Measurements from ENCODE around the genes OTOGL and MYF6.

DNA sequence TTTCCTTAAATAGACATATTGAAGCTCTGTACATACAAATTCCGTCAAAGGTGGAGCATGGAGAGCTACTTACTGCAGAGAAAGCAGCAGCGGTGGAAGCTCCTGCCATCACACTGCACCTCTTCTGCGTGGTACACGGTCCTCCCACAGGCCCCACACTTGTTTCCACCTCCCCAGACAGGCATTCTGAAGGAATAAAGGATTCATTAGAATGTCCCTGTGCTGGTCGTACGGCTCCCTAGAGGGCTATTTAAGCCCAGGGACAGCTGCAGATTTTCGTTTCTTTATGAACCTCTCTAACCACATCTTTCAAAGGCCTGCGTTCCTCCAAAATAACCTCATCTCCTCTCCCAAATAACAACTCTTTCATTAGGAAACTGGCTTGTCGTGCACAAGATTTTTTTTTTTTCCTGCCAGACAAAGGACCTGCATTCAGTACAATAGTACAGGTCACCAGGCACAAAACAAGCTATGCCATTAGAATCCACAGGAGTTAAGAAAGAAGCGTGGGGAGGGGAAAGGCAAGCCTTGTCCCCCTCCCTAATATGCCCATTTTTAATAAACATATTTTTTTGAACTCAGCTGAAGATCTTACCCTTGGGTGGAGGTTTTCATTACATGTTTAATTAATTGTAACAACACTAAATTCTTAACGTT, 12.6 kb downstream of the CSRP2 start:
- RAMPAGE, long total RNA, result no peak
- RRBS, result no CpG with 5 or more reads among the region's 11 CpGs

GRCh38 chr12:77086920-77087119, 21.5 kb upstream of the E2F7 start:
- RAMPAGE, long total RNA, result no peak

GRCh38 chr12:77939905-77940456, 109.3 kb downstream of the NAV3 start:
- RAMPAGE, long total RNA, result no peak
- RRBS, result no CpG with 5 or more reads among the region's 1 CpG

GRCh38 chr12:78035864-78036825, 205.5 kb downstream of the NAV3 start:
- RAMPAGE, long total RNA, result no peak
- RRBS, result no CpG with 5 or more reads among the region's 15 CpGs

DNA sequence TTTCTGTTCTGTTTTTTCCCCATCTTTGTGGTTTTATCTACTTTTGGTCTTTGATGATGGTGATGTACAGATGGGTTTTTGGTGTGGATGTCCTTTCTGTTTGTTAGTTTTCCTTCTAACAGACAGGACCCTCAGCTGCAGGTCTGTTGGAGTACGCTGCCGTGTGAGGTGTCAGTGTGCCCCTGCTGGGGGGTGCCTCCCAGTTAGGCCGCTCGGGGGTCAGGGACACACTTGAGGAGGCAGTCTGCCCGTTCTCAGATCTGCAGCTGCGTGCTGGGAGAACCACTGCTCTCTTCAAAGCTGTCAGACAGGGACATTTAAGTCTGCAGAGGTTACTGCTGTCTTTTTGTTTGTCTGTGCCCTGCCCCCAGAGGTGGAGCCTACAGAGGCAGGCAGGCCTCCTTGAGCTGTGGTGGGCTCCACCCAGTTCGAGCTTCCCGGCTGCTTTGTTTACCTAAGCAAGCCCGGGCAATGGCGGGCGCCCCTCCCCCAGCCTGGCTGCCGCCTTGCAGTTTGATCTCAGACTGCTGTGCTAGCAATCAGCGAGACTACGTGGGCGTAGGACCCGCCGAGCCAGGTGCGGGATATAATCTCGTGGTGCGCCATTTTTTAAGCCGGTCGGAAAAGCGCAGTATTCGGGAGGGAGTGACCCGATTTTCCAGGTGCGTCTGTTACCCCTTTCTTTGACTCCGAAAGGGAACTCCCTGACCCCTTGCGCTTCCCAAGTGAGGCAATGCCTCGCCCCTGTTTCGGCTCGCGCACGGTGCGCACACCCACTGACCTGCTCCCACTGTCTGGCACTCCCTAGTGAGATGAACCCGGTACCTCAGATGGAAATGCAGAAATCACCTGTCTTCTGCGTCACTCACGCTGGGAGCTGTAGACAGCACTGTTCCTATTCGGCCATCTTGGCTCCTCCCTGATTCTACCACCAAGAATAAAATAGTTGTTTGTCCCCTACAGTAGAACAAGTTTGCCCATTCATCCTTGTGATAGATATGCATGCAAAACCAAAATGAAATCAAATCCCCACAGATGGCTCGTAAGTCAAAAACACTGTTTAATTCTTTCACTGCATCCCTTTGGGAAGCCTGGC, 180.5 kb downstream of the SYT1 start:
- RAMPAGE, long total RNA, result start-site peak on the plus strand centred at position 499 of the sequence, 155 bp wide, 5 and 36 reads in 2 replicates
- RRBS, result no CpG with 5 or more reads among the region's 39 CpGs

GRCh38 chr12:79183697-79184176, 319.2 kb downstream of the SYT1 start:
- RAMPAGE, long total RNA, result no peak
- RRBS, result no CpG with 5 or more reads among the region's 3 CpGs

- RAMPAGE, long total RNA, result no peak
- RRBS, result no CpG with 5 or more reads among the region's 1 CpG
Observed at GRCh38 chr12:79408009-79408320, 282.8 kb downstream of the PAWR start.

DNA sequence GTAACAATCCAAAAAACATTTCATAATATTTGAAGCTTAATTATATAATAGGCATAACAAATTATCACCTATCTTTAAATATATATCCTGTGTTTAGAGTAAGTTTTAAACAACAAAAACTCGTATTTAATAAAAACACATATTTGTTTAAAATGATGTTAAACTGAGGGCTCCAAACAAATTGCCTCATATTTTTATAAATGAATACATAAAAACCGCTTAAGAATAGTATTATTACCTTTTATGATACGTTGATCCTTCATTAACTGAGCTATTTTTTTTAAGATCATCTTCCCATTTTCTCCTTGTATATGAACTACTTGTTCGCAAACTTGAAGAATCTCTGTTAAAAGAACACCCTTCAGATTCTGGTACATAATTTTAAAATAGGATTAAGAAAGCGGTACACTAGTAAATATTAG, 116.2 kb upstream of the PAWR start:
- RAMPAGE, long total RNA, result no peak
- RRBS, result no CpG with 5 or more reads among the region's 5 CpGs

- RAMPAGE, long total RNA, result no peak
- RRBS, result no CpG with 5 or more reads among the region's 2 CpGs
Observed at GRCh38 chr12:79809624-79809980, 118.8 kb upstream of the PAWR start.

DNA sequence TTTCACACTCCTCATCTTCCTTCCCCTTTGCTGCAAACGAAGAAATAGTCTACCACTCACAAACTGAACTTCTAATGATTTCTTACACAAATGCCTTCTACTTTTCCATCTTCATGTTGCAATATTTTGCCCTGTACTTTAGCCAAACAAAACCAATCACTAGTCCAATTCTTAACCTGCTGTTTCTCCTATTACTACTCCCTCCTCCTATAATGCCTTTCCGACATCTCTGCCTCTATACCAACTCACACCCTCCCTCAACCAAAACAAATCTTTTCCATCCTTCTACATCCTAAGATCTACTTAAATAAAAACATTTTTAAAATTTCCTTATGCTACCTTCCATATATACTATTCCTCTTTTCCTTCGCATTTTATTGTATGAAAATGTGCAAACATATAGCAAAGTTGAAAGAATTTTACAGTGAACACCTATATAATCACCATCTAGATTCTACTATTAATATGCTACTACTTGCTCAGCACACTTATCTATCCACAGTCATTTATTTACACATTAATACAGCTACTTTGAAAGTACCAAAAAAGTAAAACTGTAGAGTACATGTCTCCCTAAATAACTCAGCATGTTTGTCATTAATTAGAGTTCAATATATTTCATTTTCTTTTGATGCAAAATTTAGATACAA, 36.2 kb downstream of the PPP1R12A start:
- RAMPAGE, long total RNA, result no peak
- RRBS, result no CpG with 5 or more reads among the region's 3 CpGs

DNA sequence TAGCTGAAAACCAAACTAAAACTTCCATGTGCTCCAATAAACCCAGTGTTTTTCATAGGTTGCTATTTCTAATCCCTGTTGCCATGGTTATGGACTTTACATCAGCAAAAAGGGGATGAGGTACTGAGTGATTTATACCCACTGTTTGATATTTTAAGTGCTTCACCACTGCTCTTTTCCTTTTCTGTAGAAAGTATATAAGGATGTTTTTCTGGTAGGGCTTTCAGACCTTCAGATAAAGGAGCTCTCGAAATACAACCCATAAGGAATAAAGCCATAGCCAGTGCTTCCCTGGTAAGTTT, at the start of gene OTOGL:
Gene OTOGL, plus strand, starts transcription at position 226 of the 302 bp plus-strand sequence.
- RAMPAGE, long total RNA, result no peak
- RRBS, result no CpG with 5 or more reads among the region's 1 CpG

DNA sequence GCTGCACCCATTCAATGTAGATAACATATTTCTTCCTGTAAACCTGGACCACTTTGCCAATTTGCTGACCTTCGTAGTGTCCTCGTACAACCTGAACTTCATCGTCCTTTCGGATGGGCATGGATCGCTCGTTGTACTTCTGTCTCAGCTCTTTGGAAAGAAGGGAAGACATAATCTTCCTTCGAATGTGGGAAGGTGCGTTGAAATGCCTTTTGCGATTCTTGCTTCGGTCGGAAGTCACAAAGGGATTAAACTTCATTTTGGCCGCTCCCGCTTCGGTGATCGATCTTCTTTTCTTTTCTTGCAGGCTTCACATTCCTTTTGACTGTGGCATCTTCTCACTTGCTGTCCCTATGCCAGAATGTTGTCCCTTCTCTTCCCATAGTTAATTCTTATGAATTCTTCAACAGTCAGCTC, 3.7 kb downstream of the OTOGL start:
- RAMPAGE, long total RNA, result no peak
- RRBS, result no CpG with 5 or more reads among the region's 15 CpGs

DNA sequence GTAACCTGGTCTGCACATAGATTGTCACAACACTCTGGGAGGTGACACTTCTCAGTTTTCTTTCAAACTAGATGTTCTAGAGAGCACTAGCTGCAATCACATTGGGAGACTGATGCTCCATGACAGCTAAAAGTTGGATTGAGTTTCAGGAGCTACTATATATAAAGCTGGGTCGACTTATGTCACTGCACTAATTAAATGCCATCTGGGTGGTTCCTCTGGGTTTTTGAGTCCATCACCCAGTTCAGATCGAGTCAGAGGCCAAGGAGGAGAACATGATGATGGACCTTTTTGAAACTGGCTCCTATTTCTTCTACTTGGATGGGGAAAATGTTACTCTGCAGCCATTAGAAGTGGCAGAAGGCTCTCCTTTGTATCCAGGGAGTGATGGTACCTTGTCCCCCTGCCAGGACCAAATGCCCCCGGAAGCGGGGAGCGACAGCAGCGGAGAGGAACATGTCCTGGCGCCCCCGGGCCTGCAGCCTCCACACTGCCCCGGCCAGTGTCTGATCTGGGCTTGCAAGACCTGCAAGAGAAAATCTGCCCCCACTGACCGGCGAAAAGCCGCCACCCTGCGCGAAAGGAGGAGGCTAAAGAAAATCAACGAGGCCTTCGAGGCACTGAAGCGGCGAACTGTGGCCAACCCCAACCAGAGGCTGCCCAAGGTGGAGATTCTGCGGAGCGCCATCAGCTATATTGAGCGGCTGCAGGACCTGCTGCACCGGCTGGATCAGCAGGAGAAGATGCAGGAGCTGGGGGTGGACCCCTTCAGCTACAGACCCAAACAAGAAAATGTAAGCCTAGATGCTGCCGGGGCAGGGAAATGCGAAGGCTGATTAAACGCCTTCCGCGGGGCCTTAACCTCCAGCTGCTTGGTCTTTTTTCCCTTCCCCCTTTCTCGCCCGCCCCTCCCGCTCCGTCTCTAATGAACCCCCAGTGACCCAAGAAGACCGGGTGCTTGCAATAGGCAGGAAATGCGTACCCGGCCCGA, at the start of gene MYF6:
Gene MYF6, plus strand, starts transcription at position 190 of the 991 bp plus-strand sequence.
- RAMPAGE, long total RNA, result no peak
- RRBS, result 29% methylated on average over 12 of the region's 35 CpGs

DNA sequence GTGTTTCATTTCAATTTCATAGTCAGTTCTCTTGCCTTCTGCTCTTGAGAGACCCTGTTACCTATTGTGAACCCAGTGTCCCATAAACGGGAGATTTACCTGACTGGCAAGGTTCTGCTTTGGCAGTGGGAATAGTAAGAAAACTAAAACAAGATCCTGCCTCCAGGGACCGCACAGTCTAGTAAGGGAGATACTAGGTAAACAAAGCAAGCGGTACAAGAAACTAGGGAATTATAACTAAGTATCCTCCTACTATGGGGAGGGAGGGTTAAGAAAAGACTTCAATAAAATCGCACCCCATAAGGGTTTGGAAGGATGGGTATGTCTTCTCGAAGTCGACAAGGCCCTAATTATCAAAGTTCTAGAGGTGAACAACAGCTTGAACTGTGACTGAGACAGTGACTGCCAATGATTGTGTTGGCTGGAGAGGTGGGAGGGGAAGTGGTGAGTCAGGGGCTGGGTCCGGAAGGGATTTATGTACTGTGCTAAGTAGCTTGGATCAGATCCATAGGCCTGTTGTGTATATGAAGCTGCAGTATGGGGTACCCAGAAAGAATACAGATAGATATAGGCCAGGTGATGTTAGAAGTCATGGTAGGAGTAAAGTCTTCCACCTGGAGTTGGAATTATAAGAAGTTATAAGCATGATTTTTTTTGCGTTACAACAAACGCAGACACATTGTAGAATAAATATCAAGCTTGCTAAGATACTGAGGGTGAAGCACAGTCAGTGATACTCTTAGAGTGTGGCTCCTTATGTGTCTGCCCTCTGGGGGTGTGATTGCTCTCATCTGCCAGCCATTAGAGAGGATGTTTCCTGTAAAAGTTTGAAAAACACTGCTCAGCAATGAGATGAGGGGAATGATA, 923 bp downstream of the ACSS3 start:
- RAMPAGE, long total RNA, result no peak
- RRBS, result no CpG with 5 or more reads among the region's 9 CpGs

DNA sequence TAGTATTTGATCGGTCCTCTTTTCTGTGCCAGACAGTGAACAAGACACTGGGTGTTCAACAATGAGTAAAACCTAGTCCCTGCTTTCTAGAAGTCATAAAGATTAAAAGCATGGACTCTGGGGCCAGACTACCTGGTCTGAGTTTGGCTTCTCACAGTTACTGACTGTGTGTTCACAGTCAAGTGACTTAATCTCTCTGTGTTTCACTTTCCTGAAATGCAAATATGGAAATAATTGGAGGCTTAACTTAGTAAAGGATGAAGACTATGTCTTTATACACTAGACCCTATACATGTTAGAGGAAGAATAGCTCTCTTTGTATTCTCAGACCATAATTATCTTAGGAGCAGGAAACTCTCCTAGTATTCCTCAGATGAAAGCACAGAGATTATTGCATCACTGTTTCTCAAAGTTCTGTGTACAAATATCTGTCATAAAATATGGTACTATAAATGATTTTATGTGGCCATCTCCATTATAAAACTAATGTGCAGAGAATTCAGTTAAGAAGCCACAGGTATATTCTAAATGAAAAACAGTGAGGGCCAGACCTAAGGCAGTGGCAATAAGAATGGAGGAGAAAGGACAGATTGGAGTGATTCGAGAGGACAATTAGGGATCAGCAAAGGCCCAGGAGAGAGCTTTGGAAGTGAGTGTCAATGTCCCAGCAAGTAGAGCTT, 1.9 kb downstream of the ACSS3 start:
- RAMPAGE, long total RNA, result no peak
- RRBS, result no CpG with 5 or more reads among the region's 2 CpGs

DNA sequence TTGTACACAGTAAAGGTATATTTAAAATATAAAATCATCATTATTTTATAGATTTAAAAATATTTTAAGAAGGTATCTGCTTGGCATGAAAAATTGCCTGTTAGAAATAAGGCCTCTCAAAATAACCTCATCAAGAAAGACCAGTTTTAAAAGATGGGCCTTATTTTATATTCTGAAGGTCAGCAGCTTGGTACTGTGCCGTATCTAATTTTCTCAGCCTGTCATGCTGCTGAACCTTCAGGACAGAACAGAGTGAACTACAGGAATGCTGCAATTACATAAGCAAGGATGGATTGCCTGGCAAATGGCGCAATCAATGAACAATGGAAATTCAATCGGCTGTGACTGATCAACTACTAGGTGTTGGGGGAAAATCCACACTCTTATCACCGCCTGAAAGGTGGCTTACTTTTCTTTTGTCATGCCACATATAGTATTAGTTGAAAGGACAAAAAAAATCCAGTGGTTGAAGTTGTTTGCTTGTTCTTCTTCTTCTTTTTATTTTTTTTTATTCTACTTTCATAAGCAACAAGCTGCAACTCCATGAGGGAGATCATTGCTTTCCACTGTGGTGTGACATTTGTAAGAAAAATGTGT, 8.5 kb downstream of the ACSS3 start:
- RAMPAGE, long total RNA, result no peak
- RRBS, result no CpG with 5 or more reads among the region's 4 CpGs

DNA sequence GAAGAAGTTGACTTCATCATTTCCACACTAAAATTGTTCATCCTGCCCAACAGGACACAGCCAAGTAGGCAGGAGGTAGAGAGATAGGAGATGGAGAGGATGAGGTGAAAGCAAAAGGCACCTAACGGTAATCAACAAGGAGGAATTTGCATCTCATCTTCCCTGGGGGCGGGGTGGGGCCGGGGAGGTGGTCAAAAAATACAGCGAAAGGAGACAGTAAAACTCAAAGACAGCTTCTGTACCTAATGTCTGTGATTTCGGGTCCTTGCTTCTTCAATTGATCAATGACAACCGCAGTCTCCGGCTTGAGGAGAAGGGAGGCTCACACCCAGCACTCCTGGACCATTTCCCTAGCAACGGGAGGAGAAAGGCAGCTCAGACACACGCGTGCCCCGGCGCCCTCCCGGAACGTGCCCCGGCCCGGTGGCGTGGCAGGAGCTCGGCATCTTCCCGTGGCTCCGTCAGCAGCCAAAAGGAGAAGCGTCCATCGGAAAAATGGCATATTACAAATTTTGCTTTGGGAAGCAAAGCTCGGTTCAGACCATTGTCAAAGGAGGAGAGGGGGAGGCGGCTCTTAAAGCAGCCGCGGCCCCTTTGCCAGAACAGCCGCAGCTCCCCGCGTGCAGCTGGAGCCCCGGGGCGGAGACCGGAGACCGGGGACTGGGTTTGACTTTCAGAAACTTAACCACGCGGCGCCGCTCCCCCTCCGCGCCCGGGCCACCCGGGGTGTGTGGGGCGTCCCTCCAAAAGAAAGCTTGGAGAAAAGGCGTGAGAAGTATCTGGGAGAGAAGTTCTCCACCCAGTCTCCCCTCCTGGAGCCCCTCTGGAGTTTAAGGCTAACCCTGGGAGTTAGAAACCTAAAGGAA, 759 bp downstream of the PPFIA2 start:
- RAMPAGE, long total RNA, result no peak
- RRBS, result 2% methylated on average over 14 of the region's 43 CpGs

- RAMPAGE, long total RNA, result no peak
- RRBS, result no CpG with 5 or more reads among the region's 3 CpGs
Observed at GRCh38 chr12:81785159-81785358, 25.9 kb upstream of the PPFIA2 start.

- RAMPAGE, long total RNA, result no peak
- RRBS, result 4% methylated on average over 4 of the region's 16 CpGs
Observed at GRCh38 chr12:82685724-82686272, 908 bp upstream of the TMTC2 start.

DNA sequence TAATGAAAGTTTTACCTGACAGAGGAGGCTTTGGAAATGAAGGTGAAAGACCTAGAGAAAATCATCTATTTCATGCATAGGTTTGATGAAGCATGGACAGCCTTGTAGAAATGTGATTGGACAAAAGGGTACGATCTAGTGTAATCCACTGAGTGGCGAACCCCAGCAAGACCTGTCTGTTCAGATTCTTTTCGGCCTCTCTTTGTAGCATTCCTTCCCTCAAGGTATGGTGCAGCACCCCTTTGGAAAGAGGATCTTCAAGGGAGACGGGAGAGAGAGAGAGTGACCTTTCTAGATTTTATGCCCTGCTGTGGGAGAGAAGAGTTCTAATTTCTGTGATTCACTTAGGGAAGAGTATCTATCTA, 287.9 kb downstream of the TMTC2 start:
- RAMPAGE, long total RNA, result no peak
- RRBS, result no CpG with 5 or more reads among the region's 4 CpGs